Cerebral cortex (tissue), 2 donors: ENCODE results near the genes PLXNA2, LAMB3 and TRAF3IP3.

DNA sequence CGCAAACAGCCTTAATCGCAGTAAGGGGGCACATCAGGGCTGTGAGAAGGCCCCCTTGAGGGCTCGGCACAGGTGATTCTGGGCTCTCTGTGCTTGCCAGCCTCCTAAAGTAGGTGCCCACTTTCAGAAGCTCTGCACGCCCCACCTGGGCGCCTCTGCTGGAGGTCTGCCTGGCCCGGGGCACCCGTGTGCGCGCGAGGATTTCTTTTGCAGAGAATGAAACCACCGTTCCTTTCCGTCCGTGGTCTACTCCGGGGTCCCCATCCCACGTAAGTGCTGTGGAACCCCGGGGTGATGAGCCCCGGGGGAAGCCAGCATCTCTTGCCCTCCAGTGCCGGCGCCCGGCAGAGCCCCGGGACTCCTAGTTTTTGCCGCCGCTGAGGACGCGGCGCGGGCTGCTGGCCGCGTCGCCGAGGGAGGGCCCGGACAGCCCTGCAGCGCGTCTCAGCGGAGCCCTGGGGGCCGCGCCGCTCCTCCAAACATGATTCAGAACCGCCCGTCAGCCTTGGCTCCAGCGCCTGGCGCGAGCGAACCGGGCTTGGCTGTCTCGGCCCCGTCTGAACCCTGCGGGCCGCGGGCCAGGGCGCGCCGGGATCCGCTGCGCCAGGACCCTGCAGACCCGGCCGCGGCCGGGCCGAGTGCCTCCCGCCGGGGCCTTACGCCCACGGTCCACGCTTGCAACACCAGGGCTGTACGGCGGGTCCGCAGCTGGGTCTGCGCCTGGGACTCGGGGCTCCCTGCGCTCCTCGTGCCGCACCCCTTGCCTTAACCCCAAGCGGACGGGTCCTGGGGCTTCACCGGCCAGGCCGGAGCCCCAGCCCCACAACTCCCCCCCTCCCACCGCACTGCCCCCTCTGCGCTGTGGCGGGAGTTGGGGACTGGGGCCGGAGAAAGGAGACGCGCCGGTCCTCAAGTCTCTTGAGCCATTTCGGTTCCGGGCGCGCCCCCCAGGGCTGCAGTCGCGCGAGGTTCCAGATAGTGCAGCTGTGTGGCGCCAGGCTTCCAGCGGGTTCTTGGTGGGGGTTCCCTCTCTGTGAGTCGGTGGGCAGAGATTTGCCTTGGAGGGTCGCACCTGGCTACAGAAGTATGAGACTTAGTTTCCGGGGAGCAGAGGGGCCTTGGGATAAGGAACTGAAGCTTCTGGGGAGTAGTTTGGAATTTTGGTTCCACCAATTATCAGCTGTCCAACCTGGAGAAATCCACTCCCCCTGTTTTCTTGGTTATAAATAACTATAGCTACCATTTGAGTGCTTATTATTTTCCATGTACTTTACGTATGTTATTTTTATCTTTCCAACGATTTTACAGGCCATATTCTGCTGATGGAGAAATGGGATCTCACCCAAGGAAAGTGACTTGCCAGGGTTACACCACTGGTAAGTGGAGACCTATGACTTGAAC is 48.4 kb upstream of the CD34 start:
- PRO-cap, 2 experiments = peak in 1 of 2 experiments; most common plus-strand start position 484 of the sequence (in 1); most common minus-strand start position 640 of the sequence (in 1)

DNA sequence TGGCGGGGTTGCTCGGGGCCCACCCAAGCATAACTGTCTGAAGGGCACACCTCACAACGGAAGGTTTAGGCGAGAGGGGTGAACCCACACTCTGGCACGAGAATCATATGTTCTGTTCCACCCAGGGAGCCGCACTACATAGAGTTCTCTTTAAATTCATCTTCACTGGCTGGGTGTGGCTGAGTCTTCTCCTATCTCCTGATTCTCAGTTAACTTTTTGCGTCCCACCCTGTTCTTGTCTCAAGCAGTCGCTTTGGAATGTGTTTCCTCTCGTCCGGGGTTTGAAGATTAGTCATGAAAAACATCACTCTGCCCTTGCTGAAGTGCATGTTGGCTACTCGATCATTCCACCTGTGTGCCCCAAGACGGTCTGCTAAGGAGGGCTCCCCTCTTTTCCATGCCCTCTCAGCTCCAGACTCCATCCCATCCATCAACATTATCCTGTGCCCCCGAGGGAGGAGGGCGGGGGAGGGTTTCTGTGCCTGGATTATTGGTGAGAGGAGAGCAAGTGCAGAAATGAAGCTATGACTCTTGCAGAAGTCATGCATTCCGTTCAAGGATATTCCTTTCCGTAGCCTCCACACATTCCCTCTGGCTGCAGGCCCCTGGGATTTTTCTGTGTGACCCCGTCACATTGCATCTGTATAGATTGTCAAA is 53.5 kb upstream of the CD34 start:
- PRO-cap, 2 experiments = no peak in any of the 2 experiments

DNA sequence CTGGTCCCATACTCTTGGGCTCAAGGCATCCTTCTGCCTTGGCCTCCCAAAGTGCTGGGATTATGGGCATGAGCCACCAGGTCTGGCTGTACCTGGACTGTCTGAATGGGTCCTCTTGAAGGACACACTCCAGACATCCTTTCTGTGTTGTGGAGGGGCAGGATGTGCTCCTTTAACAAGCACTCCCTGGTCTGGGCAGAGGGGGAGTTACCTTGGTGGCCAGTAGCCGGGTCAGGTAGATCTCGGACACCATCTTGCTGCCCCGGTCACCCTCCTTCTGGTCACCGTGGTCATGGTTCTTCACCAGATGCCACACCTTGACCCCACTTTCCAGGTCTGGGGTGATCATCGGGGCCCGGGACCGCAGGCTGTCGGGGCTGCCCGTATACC is 122.2 kb upstream of the CD34 start:
- PRO-cap, 2 experiments = no peak in any of the 2 experiments

- PRO-cap, 2 experiments = no peak in any of the 2 experiments
Observed at GRCh38 chr1:208198129-208198747, 45.9 kb downstream of the PLXNA2 start.

- PRO-cap, 2 experiments = peak in 1 of 2 experiments; most common plus-strand start chr1:208244123 (in 1); most common minus-strand start chr1:208243972 (in 1)
Observed at GRCh38 chr1:208243566-208244757, at the start of gene PLXNA2. PLXNA2 (minus strand) TSS chr1:208244384.

DNA sequence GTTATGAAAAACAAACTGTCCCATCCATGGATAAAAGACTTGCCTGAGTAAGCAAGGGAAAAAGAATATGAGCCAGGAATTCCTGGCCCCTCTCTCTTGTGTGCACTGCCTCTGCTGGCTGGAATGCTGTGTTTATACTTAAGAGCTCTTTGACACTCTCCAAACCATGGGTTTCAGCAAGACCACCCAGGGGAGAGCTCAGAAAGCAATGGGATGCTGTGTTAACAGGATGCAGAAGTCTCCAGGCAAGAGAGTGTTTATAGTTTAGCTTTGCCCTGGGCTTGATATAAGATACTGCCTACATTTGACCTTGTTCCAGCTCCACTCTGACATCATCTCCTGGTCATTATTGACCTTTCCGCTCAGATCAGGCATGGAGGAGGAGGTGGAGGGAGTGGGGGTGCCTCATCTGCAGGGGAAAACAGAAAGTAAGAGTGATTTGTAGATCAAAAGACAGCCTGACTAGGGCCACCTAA is 232.2 kb upstream of the PLXNA2 start:
- PRO-cap, 2 experiments = no peak in any of the 2 experiments

DNA sequence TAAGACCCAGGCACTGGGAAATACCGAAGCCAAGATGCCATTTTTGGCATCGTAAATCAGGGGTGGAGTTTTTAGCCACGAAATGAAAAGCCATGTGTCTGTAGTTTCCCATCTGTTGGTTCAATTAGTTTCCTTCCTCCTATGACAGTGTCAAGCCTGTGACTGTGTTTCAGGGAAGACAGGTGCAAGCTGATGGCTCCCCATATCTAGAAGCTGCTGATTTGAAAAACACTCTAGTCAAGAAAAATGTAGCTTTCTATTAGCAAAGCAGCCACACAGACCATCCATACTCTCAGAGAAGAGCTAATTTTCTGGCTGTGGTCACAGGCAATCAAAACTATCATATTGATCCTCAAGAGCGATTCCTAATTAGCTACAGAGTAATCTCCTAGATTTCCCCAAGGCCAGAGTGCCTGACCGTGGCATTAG is 480.3 kb upstream of the CAMK1G start:
- PRO-cap, 2 experiments = no peak in any of the 2 experiments

DNA sequence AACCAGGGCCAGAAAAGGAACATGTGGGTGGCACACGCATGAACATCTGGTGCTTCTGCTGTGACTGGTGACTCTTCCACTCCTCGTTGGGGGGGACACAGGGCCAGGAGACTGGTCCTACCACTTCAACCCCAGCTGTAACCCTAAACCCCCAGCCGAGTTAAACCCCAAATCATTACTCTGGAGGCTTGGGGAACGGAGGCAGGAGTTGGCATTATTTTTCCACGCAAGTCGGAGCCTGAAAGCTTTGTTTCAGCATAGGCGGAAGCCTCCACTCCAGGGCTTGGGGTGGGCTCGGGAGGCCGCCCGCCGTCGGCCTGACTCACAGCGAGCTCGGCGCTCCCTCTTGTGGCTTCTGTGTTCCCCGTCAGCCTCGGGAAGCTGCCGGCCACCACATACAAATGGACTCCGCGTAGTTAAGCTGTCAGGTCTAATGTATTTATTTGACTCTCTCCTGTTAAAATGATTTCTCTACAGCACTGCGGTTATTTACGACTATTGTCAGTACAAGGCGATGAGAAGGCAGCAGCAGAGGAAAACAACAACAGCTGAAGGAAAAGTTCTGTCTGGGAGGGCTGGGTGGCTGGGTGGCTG is 375.9 kb upstream of the CAMK1G start:
- PRO-cap, 2 experiments = no peak in any of the 2 experiments

DNA sequence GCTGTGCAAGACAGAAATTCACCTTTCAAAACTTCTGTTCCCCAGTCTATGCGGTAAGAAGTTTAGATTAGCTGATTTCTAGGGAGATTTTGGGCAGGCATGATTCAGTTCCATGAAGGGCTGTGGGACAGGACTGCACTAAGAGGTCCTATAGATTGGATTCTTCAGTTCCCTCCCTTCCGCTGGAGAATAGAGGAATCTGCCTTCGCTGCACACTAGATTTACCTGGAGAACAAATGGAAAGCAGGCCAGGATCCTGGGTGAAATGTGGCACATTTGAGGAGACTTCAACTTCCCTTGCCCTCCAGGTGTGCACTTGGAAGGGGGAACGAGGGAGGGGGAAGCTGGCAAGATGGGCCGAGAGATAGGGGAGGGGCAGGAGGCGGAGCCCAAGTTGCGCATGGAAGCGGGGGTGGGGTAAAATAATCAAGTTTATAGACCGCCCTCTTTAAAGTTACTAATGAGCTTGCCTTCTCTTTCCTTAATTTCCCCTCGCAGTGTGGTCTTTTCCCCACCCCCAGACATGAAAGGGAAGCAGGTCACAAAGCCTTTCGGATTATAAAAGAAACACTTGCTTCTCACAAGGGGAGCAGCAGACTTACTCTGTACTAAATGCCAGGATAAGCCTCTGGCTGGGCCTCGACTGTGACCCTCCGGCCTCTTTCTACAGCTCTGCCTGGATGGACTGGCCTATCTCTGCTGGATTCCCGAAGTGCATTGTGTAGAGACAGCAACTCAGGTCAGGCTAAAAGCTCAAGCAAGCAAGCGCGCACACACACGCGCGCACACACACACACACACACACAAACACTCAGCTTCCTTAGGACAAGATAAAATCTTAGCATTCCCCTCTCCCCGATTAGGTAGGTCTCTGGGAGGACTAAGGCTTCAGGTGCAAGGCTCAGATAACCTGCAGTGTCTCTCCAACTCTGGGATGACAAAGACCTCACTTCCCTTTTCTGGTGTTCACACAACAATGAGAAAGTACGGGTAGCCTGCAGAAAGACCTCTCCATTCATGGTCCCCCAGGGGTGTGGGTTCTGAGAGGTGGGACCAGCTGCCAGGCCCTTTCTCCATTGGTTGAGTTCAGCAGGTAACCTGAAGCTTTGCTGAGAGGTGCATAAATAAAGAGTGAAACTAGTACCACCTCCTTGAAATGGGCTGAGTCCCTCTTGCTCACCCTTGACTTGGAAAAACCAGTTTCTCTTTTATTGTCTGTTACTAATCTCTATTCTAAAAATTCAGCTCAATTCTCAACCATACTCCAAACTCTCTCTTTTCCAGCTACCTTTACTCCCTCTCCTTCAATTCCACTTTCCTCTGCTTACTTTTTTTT is 155.4 kb upstream of the CAMK1G start:
- PRO-cap, 2 experiments = no peak in any of the 2 experiments

- PRO-cap, 2 experiments = no peak in any of the 2 experiments
Observed at GRCh38 chr1:209471232-209471535, 112.3 kb upstream of the CAMK1G start.

DNA sequence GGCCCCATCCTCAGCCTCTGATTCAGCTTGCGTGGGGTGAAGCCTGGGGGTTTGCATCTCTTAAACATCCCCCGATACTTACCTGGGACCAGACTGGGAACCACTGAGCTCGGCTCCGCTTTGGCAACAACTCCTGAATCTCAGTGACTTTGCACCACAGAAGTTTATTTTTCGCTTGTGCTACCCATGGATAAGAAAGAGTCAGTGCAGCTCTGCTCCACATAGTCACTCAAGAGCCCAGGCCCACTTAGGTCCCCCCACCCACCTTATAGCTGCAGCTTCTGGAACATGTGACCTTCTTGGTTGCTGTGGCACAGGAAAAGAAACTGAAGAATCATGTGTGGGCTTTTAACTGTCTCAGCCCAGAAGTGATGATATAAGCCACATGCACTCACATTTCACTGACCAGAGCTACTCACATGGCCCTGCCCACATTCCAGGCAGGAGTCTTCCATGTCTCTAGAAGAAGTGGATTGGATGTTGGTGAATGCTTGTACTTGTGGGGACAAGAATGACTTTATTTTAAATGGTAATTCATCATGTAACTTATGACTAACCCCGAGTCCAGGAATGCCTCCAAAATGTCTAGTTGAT is 16.0 kb upstream of the CAMK1G start:
- PRO-cap, 2 experiments = no peak in any of the 2 experiments

- PRO-cap, 2 experiments = no peak in any of the 2 experiments
Observed at GRCh38 chr1:209624871-209625679, 27.1 kb downstream of the LAMB3 start.

DNA sequence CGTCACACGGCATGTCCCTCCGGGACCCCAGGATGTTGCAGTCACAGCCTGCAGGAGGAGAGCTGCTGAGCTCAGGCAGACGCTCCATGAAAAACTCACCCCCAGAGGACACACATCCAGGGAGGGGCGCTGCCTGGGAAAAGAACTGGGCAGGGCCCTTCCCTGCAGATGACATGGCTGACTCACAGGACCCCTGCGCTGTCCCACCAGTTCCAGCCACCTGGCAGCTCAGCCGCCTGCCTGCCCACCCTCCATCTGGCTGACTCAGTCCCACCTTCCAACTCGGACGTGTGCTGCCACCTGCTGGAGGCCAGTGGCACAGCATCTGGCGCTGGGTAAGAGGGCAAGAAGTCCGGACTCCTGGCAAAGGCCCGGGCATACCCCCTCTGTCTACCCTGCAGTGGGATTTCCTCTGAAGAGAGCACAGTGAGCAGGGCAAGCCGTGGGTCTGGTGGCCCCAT is 24.7 kb downstream of the LAMB3 start:
- PRO-cap, 2 experiments = peak in 1 of 2 experiments; most common minus-strand start position 97 of the sequence (in 1)

DNA sequence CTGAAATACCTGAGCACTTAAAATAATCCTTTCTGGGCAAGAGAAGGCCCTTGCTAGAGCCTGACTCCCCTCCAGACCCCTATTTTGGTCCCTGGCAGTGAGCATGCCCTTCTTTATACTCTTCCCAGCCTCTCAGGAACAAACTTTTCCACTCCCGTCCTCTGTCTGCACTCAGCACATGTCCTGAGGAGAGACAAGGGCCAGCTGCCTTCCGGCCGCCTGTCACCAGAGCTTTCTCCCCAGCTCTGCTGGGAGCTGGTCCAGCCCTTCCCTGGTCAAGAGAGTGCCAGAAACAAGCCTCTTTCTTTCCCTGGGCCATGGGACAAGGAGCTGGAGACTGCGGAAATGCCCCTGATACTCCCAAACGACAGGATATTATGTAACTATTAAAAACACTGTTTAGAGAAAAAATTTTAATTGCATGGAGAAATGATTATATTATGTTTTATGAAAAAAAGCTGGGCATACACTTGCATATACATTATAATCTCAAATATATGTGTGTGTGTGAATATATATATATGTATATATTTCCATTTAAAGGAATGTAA is 10.4 kb downstream of the LAMB3 start:
- PRO-cap, 2 experiments = no peak in any of the 2 experiments

DNA sequence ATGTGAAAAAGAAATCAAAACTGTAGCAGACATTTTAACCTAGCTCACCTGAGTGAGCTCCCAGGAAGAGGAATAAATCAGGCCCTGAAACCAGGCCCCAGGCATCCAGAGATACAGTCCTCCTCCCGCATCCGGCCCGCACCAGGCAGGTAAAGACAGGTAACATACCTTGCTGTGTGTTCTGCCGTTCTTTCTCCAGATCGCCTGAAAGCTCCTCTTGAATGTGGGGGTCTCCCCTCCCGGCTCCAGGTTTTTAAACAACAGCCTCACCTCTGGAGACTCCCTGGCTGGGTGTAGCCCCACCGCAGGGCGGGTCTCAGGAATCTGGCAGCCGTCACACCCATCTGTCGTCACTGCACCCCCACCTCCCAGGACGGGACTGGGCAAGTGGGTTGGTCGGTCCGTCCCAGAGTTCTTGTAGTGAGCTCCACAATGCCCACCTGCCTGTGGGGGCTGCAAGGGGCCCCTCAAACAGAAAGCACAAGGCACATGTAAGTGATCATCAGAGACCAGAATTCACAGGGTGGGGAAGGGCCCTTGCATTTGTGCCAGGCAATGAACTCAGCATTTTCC is at the start of gene LAMB3:
LAMB3 (minus strand) TSS at position 225 of the 573 bp plus-strand sequence.
- PRO-cap, 2 experiments = no peak in any of the 2 experiments

DNA sequence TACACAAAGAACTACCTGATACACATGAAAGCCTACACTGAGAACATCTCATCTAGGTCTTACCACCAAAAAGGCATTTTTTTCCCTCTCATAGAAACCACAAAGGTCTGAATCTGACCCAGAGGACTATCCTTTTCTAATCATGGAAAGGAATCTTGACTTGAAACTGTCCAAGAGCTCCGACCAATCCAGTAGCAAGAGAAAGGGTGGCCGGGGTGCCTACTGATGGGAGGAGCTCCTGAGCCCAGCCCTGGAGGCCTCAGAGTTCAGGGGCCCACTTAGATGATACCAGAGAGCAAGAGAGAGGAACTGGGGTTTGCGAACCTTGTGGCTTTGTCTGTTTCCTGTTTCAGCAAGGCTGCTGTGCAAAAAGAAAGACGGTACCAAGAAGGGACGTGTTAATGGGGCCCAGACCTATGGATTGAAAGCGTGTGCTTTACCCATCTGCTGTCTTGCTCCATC is at the start of gene TRAF3IP3:
TRAF3IP3 (plus strand) TSS at position 281 of the 462 bp plus-strand sequence.
- PRO-cap, 2 experiments = peak in 1 of 2 experiments; most common plus-strand start position 291 of the sequence (in 1)

DNA sequence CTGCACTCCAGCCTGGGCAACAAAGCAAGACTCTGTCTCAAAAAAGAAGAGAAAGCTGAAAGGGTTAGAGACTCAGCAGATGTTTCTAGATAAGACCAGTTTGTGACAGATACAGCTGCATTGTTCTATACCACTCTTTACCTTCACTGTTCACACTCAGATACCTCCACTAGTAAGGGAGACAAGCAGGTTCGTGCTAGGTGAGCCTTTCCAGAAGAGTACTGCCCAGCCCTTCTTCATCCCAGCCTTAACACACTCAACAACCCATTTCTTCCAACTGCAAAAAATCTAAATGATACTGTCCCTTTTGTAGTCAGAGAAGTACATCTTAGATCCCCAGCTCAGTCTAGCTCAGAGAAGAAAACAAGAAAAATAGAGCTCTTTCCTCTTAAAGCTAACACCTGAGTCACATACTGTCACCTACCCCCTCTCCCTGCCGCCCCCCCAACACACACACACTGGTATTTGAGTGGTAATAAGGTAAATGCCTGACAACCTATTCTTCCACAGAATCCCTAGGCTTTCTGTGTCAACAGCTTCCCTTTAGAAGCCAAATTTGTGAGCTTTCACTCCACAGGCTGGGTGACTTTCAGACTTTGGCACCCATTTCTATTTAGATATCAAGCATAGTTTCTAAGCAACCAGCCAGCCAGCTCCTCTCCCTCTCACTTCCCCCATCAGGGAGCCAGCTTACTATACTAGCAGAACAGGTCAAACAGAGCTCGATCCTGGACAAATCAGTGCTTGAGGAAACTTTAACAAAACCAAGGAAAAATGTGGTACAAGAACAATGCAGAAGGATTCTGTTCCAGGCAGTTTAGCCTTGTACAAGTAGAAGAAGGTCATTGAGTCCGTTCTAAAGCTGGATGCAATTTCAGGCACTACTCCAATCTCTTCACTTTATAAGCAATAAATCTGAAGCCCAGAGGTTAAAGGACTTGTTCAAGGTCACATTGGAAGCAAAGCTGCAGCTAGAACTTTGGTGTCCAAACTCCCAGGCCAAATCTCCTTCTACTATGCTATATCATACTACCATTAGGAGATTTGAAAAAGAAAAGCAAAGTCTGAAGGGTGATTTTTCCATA is 3.2 kb upstream of the C1orf74 start:
- PRO-cap, 2 experiments = no peak in any of the 2 experiments

GRCh38 chr1:209790441-209791216 is 6.3 kb upstream of the C1orf74 start:
- PRO-cap, 2 experiments = no peak in any of the 2 experiments

DNA sequence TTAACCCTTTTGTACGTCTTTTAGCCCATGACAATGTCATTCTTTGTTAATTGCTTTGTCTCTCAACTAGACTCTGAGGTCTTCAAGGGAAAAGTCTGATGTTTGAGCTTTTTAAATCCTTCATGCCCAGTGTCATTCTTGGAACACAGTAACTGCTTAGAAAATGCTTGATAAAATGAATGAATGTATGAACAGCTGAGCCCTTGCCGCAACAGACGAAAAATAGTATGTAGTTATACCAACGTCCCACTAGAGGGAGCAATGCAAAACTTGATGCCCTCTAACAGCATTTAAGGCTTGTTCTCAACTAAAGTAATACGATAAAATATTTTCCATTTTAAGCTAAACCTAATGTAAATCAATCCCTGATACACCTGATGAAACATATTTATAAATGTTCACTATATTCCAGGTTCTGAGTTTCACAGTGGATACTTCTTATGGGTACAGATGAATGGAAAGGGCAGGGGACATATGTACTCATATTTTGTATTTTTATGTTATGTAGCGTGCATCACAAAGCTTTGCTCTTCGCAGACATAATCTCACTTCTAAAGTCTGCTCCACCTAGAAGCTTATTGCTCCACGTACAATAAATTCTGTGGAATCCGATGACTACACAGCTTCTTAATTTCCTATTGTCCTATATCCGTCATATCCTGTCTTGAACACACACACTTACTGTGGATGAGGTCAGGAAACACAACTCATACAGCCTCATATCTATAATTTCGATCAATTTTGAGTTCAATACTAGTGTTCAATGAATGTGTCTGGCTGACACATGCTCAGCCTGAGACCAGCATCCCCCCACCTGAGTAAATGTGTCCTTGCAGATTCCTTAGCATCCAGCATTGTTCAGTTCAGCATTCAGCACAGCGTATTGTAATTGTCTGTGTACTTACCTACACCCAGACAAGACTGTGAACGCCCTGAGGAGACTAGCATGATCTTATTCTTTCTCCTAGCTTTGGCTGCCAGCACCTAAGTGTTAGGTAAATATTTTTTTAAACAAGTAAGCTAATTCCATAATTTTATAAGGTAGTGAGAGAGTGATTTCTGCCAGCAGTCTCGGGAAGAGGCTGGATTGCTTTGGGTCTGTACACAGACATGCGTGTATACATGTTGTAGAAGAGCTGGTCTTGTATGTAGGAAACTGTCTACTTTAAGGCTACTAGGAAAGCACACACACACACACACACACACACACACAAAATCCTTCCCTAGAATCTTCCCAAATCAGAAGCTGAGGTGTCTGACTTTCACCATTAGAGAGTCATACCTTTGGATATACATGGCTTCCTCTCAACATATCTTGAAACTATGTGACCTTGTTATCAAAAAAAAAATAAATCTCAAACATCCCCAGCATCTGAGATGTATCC is 4.2 kb upstream of the UTP25 start:
- PRO-cap, 2 experiments = no peak in any of the 2 experiments

GRCh38 chr1:209938328-209938931 is 413 bp downstream of the SYT14 start:
- PRO-cap, 2 experiments = no peak in any of the 2 experiments